ENCODE measurements around a stretch of chr6.

- PRO-cap, 5 experiments, result no peak in any of the 5 experiments
- RAMPAGE, long total RNA, 2 experiments, result no peak in any of the 2 experiments
- RRBS, result no CpG with 5 or more reads among the region's 12 CpGs
Measured at GRCh38 chr6:158096386-158097062, 71.5 kb downstream of the SERAC1 start.

- PRO-cap, 5 experiments, result no peak in any of the 5 experiments
- RAMPAGE, long total RNA, 2 experiments, result no peak in any of the 2 experiments
- RRBS, result no CpG with 5 or more reads among the region's 3 CpGs
Measured at GRCh38 chr6:158323265-158323763, 11.0 kb downstream of the TULP4 start.

- PRO-cap, 5 experiments, result no peak in any of the 5 experiments
- RAMPAGE, long total RNA, 2 experiments, result no peak in any of the 2 experiments
- RRBS, result no CpG with 5 or more reads among the region's 7 CpGs
Measured at GRCh38 chr6:158379170-158379870, 67.1 kb downstream of the TULP4 start.

DNA sequence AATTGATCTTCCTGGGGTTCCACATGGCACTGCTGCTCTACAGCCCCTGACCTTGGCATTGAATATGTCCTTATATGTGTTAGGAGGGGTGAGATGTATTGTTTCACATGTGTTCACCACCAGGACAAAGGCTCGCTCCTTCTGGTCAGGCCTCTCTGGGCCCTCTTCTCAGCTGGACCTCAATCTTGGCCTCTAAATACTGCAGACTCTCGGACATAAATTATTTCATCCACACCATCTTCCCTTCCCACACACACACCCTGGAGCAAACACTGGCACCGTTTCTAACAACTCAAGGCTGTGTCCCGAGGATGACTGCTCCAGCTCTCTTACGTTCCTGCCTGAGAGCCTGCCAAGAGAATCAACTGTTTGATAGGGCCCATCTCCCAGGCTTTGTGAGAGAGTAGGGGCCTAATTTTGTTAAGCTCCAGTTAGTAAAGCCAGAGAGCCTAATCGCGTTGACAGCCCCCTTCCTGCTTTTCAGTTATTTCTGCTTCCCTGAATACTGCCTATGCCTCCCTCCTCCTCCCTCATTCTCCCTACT is 118.3 kb upstream of the TMEM181 start:
- PRO-cap, 5 experiments, result no peak in any of the 5 experiments
- RAMPAGE, long total RNA, 2 experiments, result no peak in any of the 2 experiments
- RRBS, result no CpG with 5 or more reads among the region's 7 CpGs

DNA sequence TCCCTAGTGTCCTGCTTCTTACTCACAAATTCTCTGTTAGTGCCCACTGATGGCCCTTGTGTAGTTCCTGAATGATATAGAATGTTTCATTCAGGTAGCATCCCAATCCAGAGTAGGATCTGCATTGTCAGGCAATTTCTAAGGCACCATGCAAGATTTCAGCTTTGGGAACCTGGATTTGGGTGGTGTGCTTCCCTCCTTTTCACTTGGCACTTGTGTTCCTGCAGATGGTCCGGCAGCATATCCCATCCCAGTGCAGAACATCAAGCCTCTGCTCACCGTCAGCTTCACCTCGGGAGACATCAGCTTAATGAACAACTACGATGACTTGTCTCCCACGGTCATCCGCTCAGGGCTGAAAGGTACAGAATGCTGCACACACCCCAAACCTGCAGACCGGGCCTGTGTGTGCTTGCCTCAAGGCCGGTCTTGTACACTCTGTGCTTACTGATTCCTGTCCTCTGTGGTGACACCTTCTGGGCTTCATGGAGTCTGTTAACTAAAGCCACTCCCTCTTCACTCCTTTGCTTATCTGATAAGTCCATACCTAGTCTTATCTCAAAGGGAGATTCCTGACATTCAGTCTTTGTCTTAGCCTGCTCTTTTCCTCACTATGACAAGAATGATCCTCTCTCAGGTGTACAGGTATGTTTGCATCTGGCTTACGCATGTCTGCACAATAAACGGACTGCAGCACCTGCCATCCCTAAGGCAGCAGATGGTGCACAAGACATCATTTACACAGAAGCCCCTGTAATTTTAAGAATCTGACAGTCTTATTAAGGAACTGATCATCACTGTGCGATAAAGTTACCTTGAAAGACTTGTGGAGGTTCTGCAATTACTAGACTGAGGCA is 107.8 kb upstream of the TMEM181 start:
- PRO-cap, 5 experiments, result no peak in any of the 5 experiments
- RAMPAGE, long total RNA, 2 experiments, result no peak in any of the 2 experiments
- RRBS, result no CpG with 5 or more reads among the region's 11 CpGs

- PRO-cap, 5 experiments, result no peak in any of the 5 experiments
- RAMPAGE, long total RNA, 2 experiments, result no peak in any of the 2 experiments
- RRBS, result 12% methylated on average over 29 of the region's 75 CpGs
Measured at GRCh38 chr6:158535989-158536891, 23.7 kb upstream of the TMEM181 start.

- PRO-cap, 5 experiments, result no peak in any of the 5 experiments
- RAMPAGE, long total RNA, 2 experiments, result no peak in any of the 2 experiments
- RRBS, result no CpG with 5 or more reads among the region's 9 CpGs
Measured at GRCh38 chr6:158567426-158567877, 7.6 kb downstream of the TMEM181 start.

GRCh38 chr6:158567878-158568797 is 8.2 kb downstream of the TMEM181 start:
- PRO-cap, 5 experiments, result no peak in any of the 5 experiments
- RAMPAGE, long total RNA, 2 experiments, result no peak in any of the 2 experiments
- RRBS, result no CpG with 5 or more reads among the region's 20 CpGs

GRCh38 chr6:158662732-158663789 is 13.2 kb downstream of the SYTL3 start:
- PRO-cap, 5 experiments, result no peak in any of the 5 experiments
- RAMPAGE, long total RNA, 2 experiments, result no peak in any of the 2 experiments
- RRBS, result no CpG with 5 or more reads among the region's 33 CpGs

DNA sequence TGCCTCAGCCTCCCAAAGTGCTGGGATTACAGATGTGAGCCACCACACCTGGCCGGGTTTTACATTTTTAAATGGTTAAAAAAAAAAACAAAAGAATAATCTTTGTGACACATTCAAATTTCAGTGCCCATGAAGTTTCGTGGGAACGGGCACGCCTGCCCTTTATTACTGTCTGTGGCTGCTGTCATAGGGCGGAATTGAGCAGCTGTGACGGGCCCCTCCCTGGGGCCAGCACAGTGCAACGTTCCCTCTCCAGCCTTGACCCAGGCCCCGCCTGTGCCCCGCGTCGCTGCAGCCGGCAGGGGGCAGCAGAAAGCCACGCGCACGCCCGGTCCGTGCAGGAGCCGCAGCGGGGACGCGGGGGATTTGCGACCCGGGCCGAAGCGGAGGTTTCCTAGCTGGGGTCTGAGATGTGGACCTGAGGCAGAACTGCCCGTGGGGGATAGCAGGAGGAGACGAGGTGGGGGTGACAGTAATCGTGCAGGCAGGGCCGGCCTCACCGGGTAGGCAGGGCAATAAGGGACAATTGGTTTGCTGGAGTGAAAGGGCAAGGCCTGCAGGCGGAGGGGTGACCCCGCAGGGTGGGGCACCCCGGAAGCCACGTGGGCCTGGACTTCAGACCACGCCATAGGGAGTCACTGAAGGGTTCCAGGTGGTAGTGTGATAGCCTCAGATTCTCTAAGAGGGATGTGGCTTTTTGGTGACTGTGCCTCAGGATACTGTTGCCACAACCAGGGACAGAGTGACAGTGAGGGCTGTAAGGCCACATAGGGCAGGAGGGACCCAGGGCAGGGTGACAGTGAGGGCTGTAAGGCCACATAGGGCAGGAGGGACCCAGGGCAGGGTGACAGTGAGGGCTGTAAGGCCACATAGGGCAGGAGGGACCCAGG is 54.5 kb downstream of the SYTL3 start:
- PRO-cap, 5 experiments, result no peak in any of the 5 experiments
- RAMPAGE, long total RNA, 2 experiments, result no peak in any of the 2 experiments
- RRBS, result 4% methylated on average over 12 of the region's 35 CpGs

DNA sequence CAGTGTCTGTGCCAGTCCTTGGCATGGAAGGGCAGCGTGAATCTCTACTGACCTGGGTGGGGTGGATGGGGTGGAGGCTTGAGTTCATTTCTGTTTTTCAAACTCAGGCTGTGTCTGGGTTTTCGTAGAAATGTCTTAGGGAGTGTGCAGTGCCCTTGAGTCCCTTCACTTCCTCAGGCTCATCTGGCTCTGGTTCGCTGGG is 59.0 kb downstream of the EZR start:
- PRO-cap, 5 experiments, result no peak in any of the 5 experiments
- RAMPAGE, long total RNA, 2 experiments, result no peak in any of the 2 experiments
- RRBS, result no CpG with 5 or more reads among the region's 3 CpGs

GRCh38 chr6:158765842-158766881 is 53.0 kb downstream of the EZR start:
- PRO-cap, 5 experiments, result no peak in any of the 5 experiments
- RAMPAGE, long total RNA, 2 experiments, result no peak in any of the 2 experiments
- RRBS, result no CpG with 5 or more reads among the region's 18 CpGs

GRCh38 chr6:158766882-158768050 is 51.9 kb downstream of the EZR start:
- PRO-cap, 5 experiments, result no peak in any of the 5 experiments
- RAMPAGE, long total RNA, 2 experiments, result no peak in any of the 2 experiments
- RRBS, result no CpG with 5 or more reads among the region's 37 CpGs

DNA sequence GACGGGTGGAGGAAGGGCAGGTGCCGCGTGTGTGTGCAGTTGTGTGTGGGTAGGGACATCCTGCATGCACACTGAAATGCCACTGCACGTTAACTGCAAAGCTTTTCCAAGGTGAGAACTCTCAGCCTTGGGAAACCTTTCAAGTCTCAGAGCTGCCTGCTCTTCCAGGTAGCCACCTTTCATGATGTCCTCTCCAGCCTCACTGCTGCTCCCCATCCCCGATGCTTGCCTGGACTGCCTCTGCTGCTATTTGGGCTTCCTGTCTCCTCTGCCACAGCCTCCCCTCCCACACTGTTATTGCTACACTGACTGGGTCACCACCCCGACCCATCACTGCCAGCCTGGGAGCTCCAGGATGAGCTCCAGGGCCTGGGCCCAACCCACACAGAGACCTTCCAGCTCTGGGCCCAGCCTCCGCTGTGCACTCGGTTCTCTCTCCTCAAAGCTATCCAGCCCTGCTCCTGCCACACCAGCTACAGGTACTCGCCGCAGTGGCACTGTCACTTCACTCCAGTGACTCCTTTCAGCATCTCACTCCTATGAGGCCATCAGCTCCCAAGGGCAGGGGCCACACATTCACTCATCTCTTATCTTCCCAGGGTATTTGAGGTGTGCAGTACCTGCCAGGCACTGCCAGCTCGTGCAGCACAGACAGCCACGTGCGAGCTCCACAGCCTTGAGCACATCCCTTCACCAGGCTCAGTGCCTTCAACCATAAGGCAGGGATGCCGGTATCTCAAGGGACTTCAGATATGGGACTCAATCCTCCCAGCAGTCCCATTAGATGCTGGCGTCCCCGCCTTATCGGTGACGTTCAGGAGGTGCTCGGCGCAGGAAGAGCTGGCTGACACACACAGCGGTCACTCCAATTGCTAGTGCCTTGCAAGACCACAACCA is 47.3 kb downstream of the EZR start:
- PRO-cap, 5 experiments, result no peak in any of the 5 experiments
- RAMPAGE, long total RNA, 2 experiments, result no peak in any of the 2 experiments
- RRBS, result no CpG with 5 or more reads among the region's 21 CpGs

DNA sequence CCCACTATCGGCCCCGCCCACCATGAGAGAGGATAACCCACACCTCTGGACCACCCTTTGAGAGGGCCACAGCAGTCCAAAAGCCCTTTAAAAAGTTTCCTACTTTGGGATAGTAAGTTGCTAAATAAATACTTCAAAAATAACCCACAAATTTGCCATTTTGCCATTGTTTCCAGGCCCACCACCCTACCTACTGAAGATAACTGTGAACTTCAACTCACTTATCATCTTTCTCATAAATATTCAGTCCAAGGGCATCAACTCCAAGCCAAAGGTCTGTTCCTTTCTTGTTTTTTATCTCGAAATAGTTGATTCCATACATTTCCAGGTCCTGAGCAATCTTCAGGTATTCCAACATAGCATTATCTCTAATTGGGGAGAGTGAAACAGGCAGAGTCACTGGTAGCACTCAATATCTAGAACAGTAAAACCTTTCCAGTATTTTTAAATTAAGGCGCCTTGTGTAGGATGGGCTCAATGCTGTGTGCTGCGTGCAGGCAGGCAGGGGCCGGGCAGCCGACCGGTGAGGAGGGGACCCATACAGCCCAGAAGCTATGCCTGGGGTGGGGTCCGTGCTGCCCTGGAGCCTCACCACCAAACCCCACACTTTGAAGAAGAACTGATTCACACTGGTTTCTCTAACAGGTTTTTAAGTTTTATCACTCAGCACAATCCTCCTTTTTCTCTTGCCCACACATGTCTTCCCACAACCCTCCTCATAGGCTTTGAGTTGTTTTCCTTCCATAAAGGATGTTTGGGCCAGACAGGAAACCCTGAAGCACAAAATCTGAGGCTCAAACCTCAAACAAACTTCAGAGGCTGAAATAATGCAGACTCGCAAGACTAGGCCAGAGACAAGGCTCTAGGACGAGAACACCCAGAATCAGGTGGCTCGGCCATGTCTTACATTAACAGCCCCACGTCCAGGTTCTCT is 35.6 kb downstream of the EZR start:
- PRO-cap, 5 experiments, result no peak in any of the 5 experiments
- RAMPAGE, long total RNA, 2 experiments, result no peak in any of the 2 experiments
- RRBS, result no CpG with 5 or more reads among the region's 13 CpGs

DNA sequence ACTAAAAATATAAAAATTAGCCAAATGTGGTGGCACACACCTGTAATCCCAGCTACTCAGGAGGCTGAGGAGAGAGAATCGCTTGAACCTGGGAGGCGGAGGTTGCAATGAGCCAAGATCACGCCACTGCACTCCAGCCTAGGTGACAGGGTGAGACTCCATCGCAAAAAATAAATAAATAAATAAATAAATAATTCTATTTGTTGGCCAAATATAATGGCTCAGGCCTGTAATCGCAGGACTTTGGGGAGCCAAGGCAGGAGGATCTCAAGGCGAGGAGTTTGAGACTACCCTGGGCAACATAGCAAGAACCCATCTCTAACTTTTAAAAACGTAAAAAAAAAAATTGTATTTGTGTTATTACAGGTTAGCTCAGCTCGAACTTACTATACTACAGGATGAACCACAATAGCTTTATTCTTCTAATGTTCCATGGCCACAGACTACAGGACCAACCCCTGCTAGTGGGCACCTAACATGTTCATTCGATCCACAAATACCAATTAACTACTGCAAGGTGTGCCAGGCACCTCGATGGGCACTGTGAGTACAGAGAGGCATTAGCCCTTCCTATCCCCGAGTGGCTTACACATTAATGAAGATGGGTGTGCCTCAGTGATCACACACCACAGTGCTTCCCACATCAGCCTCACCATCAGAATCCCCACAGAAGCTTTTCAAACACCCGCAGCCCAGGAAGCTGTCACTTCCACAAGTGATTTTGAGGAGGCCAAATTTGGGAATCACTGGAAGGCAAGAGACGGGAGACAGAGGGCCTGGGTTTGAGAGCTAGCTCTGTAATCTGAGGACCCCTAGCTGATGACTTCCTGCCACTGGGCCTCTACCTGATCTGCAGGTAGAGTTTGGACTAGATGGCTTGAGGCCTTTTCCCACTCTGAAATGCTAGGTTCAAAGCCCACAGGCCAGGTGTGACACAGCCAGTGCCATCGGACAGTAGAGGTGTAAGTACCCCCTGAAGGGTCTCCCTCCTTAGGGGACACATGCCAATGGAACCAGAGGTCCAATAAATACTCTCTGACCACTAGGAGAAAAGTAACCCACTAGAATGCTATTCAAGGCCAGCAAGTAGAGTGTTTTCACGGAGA is 23.7 kb downstream of the EZR start:
- PRO-cap, 5 experiments, result no peak in any of the 5 experiments
- RAMPAGE, long total RNA, 2 experiments, result no peak in any of the 2 experiments
- RRBS, result no CpG with 5 or more reads among the region's 15 CpGs

- PRO-cap, 5 experiments, result peak in 4 of 5 experiments; most common plus-strand start chr6:158799745 (in 4); most common minus-strand start chr6:158799592 (in 1)
- RAMPAGE, long total RNA, 2 experiments, result no peak in any of the 2 experiments
- RRBS, result 7% methylated on average over 2 of the region's 9 CpGs
Measured at GRCh38 chr6:158799261-158799979, 19.7 kb downstream of the EZR start.

- PRO-cap, 5 experiments, result peak in 5 of 5 experiments; most common plus-strand start chr6:158818373 (in 4); most common minus-strand start chr6:158818235 (in 5)
- RAMPAGE, long total RNA, 2 experiments, result start-site peak on the minus strand in 1 of 2 experiments, at chr6:158818188-158818235 at its widest, 62 reads per replicate
- RRBS, result 1% methylated on average over 18 of the region's 52 CpGs
Measured at GRCh38 chr6:158817890-158818472, 1.2 kb downstream of the EZR start.

GRCh38 chr6:158826025-158826644 is 7.0 kb upstream of the EZR start:
- PRO-cap, 5 experiments, result no peak in any of the 5 experiments
- RAMPAGE, long total RNA, 2 experiments, result no peak in any of the 2 experiments
- RRBS, result no CpG with 5 or more reads among the region's 17 CpGs

DNA sequence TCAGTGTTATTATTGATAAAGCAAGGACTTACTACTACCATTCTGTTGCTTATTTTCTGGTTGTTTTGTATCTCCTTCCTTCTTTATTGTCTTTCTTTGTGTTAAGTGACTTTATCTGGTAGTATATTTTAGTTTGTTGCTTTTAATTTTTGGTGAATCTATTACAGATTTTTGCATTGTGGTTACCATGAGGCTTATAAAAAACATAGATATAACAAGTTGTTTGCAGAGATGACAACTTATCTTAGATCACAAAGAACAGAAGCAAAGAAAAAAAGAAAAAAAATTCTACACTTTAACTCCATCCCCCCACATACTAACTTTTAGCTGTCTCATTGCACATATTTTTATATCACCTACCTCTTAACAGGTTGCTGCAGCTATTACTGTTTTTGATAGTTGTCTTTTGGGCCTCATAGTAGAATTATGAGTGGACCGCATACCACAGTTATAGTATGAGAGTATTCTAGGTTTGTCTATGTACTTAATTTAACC is 12.5 kb downstream of the RSPH3 start:
- PRO-cap, 5 experiments, result no peak in any of the 5 experiments
- RAMPAGE, long total RNA, 2 experiments, result no peak in any of the 2 experiments
- RRBS, result no CpG with 5 or more reads among the region's 1 CpG

Measured in liver (tissue), 9 donors.